Sigmoid colon (tissue), 4 donors: Measurements from ENCODE around the gene MSANTD1.

DNA sequence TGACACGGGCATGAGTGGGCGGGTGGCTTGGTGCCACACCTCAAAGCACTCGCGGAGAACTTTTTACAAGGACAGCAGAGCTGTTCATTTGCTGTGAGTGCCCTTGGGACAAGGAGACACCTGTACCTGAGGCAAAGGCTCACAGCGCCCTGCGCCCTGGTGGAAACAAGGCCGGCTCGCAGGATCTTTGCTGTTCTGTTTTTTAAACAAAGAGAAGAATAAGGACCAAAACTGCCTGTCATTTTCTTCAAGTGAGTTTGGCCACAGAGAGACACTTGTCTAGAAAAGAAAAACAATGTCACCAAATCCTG is 71.7 kb upstream of the MXD4 start:
- PRO-cap: no peak
- RAMPAGE, long total RNA, 4 experiments: no peak in any of the 4 experiments

DNA sequence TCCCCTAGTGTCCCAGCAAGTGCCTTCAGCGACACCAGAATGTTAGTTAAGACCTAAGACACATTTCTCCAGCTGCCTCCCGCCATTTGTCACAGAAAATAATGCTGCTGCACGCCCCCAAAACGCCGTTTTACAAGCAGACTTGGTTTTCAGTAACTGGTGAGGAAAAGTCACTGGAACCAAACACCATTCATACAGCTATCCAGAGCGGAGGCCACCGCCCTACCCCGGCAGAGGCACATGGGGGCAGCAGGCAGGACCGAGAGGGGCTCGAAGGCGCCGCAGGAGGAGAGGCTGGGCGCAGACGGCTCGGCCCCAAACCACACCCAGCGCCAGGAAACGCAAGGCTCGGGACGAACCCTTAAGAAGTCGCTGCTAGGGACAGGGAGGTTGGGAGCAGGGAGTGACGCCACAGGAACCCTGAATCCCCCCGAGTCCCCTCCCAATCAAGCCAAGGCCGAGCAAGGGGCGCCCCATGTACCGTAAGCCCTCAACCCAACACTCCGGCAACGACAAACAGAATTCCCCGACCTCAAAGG is 2.0 kb downstream of the ZFYVE28 start:
- PRO-cap: no peak
- RAMPAGE, long total RNA, 4 experiments: no peak in any of the 4 experiments

DNA sequence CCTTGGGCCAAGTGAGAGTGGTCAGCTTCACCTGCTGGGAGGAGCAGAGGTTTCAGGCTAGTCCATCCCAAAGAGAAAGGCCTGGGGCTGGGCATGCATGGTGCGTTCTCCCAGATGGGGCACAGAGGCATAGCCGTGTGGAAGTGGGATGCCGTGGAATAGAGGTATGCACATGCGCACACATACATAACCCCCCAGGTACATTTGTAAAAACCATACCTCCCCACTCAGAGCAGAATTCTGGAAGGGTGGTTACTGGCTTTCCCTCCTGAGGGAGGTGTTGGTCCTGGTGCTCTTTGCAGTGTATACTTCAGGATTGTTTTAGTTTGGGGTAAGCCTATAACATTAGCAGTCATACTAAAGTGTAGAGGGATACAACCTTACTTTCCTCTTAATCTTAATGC is 31.3 kb downstream of the RNF4 start:
- PRO-cap: no peak
- RAMPAGE, long total RNA, 4 experiments: no peak in any of the 4 experiments

- PRO-cap: no peak
- RAMPAGE, long total RNA, 4 experiments: no peak in any of the 4 experiments
These were observed 754 bp downstream of the FAM193A start for GRCh38 chr4:2536804-2537997.

GRCh38 chr4:2597341-2597775 is 60.9 kb downstream of the FAM193A start:
- PRO-cap: no peak
- RAMPAGE, long total RNA, 4 experiments: no peak in any of the 4 experiments

DNA sequence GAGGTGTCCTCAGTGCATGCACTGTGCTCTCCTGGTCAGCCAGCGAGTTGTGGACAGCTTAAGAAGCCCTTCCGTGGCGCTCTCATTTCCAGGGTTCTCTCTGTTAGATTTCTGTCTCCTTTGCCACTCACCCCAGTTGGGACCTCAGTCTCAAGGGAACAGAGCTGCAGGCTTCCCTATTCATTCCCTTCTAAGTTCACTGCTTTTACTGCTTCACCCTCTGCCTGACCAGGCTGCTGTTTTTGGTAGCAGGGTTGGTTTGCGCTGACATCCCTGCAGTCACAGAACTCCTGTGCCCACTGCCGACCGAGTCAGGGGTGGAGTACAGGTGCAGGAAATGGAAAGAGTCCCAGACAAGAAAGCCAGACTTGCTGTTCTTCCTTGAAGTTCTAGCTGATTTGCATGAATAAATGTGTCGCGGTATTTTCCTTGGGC is 85.0 kb downstream of the TNIP2 start:
- PRO-cap: no peak
- RAMPAGE, long total RNA, 4 experiments: no peak in any of the 4 experiments

GRCh38 chr4:2714257-2714731 is 41.8 kb downstream of the TNIP2 start:
- PRO-cap: no peak
- RAMPAGE, long total RNA, 4 experiments: no peak in any of the 4 experiments

DNA sequence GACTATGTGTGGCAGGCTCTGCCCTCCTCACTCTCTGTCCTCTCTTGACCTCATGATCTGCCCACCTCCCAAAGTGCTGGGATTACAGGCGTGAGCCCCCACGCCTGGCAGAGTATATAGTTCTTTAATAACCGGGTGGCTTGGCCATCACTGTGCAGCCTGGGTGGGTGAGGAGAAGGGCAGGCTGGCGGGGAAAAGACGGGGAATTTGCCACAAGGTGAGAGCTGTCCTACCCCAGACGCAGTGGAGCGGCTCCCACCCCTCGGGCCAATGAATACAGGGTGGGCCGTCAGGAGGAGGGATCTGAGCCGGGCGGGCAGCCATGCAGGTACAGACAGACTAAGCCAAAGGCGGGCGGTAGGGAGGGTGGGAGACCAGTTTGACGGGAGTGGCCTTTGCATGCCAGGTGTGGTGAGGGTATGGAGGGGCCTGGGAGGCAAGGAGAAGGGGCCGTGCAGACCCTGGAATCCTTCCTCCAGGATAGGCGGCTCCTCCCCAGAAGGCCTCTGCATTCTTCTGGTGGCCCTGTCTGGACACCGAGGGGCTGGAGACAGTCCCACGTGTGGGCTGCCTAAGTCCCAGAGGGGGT is 2.6 kb downstream of the SH3BP2 start:
- PRO-cap: no peak
- RAMPAGE, long total RNA, 4 experiments: no peak in any of the 4 experiments

GRCh38 chr4:2806910-2807527 is 14.1 kb downstream of the SH3BP2 start:
- PRO-cap: no peak
- RAMPAGE, long total RNA, 4 experiments: no peak in any of the 4 experiments

- PRO-cap: no peak
- RAMPAGE, long total RNA, 4 experiments: no peak in any of the 4 experiments
These were observed 15.7 kb downstream of the SH3BP2 start for GRCh38 chr4:2808491-2808978.

DNA sequence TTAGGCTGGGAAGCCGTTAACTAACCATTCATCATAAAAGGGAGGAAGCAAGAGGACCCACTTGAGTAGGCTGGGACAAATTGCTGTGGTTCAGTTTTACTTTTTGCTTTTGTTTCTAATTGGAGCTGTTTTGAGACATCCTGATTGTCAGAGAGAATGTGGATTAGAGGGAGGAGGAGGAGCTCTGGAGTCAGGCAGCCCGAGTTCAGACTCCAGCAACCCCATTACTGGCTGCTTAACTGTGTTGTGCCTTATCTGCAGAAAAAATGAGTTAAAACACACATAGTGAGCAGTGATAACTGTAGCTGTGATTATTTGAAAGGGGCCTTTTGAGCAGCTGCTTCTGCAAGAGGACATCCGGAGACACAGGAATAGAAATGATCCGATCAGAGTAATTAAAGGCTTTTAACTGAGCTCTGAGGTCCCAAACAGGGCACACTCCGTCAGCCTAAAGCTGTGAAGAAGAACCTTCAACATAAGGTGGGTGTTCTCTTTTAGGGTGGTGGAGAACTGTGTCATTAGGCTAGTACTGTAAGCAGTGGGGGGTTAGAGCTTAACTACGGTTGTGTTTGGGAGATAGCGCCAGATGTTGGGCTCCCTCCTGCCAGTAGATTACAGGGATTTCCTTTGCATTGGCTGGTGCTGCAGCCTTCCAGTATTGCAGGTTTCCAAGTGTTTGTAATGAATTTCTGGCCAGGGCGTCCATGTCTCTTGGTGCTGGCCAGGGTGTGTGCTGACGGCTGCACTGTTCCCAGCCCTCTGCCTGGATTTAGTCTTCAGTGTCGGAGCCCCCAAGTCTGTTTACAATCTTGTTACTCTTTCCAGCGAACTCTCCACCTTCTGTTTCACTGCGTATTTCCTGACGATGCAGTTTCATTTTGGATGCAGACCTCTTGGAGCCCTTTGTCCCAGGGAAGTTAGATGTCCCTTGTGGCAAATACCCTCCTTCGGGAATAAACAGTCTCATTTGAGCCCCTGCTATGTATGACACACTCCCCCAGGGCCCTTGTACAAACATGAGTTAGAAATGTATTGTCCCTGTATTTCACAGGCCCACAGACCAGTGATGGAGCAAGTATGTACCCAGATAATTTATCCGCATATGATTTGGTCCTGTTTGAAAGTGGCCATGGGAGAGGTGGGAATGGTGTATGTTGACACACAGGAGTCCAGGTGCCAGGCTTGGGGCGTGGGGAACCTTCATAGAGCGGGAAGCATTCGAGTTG is 24.4 kb downstream of the ADD1 start:
- PRO-cap: no peak
- RAMPAGE, long total RNA, 4 experiments: no peak in any of the 4 experiments

- PRO-cap: no peak
- RAMPAGE, long total RNA, 4 experiments: no peak in any of the 4 experiments
These were observed 6.8 kb upstream of the MFSD10 start for GRCh38 chr4:2941258-2942063.

GRCh38 chr4:2953277-2954135 is 9.7 kb downstream of the NOP14 start:
- PRO-cap: no peak
- RAMPAGE, long total RNA, 4 experiments: no peak in any of the 4 experiments

DNA sequence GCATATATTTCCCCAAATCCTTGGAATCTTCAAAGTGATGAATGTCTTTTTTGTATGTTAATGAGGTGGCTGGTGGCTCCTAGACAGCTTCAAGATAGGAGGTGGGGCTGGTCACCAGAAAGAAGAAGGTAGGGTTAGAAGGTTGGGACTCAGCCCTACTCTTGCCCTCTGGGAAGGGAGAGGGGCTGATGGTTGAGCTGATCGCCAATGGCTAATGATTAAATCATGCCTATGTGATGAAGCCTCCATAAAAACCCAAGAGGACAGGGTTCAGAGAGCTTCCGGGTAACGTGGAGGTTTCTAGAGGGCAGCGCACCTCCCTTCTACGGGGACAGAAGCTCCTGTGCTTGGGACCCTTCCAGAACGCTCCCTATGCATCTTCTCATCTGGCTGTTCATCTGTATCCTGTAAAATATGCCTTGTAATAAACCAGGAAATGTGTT is 29.8 kb upstream of the HTT start:
- PRO-cap: no peak
- RAMPAGE, long total RNA, 4 experiments: no peak in any of the 4 experiments

- PRO-cap: no peak
- RAMPAGE, long total RNA, 4 experiments: no peak in any of the 4 experiments
These were observed 20.1 kb upstream of the MSANTD1 start for GRCh38 chr4:3228943-3229254.

DNA sequence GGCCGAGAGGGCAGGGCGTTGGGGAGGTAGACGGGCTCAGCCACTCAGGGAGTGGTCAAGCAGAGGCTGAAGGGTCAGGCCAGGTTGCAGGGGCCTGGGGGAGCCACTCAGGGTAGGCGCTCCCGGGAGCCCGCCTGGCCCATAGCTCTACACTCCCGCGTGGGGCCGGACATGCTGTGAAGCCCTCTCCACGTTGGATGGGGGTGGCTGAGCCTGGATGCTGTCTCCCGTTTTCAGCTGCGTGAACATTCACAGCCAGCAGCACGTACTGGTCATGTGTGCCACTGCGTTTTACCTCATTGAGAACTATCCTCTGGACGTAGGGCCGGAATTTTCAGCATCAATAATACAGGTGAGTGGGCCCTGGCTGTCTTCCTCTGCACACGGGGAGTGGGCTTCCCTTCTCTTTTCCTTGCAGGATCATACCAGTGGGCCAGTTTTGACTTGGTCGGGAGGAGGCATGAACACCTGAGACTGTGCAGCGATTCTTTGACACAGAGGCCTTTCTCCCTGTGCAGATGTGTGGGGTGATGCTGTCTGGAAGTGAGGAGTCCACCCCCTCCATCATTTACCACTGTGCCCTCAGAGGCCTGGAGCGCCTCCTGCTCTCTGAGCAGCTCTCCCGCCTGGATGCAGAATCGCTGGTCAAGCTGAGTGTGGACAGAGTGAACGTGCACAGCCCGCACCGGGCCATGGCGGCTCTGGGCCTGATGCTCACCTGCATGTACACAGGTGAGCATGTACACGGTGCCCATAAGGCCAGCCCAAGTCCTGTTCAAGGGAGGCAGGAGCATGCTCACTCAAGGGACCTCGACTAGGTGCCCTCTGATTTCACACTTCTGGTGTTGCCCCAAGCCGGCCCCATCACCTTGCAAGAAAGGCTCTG is 13.7 kb upstream of the MSANTD1 start:
- PRO-cap: no peak
- RAMPAGE, long total RNA, 4 experiments: start-site peak on the plus strand in 1 of 4 experiments, centred at position 471 of the sequence, 15 reads per replicate

DNA sequence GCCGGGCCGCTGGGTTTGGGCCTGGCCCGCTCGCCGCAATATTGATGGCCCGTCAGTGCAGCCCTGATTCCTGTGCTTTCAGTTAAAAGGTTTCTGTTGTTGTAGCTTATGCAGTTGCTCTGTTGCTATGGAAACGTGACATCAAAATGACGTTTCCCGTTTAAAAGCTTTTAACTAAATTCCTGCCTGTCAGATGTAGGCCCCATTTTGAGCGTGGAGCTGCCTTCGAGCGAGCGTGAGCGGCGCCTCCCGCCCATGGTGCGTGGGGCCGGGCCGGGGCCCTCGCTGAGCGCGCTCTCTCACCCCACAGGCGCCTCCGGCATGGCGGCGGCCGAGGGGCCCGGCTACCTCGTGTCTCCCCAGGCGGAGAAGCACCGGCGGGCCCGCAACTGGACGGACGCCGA is at the start of gene MSANTD1:
TSS of gene MSANTD1 (plus strand) at position 192 of the 404 bp plus-strand sequence.
- PRO-cap: no peak
- RAMPAGE, long total RNA, 4 experiments: no peak in any of the 4 experiments

GRCh38 chr4:3250547-3250937 is 1.6 kb downstream of the MSANTD1 start:
- PRO-cap: no peak
- RAMPAGE, long total RNA, 4 experiments: no peak in any of the 4 experiments

- PRO-cap: no peak
- RAMPAGE, long total RNA, 4 experiments: no peak in any of the 4 experiments
These were observed 529 bp downstream of the HGFAC start for GRCh38 chr4:3442251-3442743.

DNA sequence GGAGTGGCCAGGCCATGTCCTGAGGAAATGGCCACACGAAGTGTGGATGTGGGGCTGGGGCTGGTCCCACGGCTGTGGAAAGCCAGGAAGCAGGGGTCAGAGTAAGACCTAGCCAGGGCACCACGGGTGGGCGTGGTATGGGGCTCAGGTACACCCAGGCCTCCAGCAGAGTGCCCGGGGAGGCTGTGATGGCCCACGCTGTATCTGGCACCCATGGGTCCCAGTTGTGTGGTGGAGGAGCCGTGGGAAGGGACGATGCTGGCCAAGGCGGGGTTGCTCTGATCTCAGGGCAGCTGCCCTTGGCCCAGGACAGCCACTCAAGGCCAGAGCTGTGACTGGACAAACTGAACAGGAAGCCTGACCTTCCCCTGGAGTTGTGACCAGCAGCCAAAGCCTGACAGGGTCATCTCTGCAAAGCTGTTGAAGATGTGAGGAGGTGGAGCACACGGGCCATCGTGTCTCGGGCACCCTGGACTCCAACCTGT is 29.7 kb downstream of the LRPAP1 start:
- PRO-cap: no peak
- RAMPAGE, long total RNA, 4 experiments: no peak in any of the 4 experiments